HTR-8/SVneo (cell line): Measurements from ENCODE around the genes HTRA3 and USP17L5.

DNA sequence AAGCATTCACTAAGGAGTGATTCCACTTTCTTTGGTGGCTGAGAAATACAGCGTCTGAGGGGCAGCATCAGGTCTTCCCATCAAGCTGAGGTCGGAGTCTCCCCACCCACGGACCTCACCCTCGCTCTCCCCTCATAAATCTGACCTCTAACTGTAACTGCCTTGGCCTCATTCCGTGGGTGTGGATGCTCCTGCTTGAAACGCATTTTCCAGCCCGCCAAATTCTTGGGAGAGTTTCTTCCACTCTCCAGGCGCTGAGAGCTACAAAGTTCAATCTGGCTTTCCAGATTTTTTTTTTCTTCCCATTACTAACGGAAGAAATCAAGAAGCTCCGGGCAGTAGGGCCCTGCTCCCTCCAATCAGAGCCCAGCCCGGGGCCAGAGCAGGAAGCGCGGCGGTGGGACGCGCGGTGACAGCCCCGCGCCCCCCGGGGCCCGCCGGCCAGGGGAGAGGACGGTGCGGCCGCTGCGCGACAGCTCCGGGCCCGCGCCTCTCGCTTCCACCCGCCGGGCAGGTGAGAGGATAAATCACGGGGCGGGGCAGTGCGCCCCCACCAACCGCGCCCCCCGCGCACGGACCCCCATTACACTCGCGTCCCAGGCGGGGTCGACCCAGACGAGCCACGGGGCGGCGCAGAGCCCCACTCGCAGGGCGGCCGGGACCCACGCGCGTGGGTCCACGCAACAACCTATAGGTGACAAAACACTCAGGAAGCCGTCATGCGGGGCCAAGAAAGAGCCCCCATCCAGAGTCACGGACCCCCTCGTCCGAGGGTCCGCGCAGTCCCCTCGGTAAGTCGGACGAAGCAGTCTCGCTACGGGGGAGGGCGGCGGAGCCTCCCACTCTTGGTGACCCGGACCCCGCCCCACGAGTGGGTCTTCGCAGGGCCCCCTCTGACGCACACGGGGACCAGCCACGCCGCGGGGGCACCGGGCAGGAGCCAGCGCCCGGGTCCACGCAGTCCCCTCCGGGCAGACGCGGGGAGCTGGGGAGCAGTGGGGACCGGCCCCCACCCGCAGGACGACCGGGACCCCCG lies 896 bp downstream of the AFAP1 start:
- RRBS: under 1% methylated on average over 32 of the region's 91 CpGs

GRCh38 chr4:7983150-7983837 lies 43.6 kb upstream of the AFAP1 start:
- RRBS: 96% methylated on average over 2 of the region's 30 CpGs

DNA sequence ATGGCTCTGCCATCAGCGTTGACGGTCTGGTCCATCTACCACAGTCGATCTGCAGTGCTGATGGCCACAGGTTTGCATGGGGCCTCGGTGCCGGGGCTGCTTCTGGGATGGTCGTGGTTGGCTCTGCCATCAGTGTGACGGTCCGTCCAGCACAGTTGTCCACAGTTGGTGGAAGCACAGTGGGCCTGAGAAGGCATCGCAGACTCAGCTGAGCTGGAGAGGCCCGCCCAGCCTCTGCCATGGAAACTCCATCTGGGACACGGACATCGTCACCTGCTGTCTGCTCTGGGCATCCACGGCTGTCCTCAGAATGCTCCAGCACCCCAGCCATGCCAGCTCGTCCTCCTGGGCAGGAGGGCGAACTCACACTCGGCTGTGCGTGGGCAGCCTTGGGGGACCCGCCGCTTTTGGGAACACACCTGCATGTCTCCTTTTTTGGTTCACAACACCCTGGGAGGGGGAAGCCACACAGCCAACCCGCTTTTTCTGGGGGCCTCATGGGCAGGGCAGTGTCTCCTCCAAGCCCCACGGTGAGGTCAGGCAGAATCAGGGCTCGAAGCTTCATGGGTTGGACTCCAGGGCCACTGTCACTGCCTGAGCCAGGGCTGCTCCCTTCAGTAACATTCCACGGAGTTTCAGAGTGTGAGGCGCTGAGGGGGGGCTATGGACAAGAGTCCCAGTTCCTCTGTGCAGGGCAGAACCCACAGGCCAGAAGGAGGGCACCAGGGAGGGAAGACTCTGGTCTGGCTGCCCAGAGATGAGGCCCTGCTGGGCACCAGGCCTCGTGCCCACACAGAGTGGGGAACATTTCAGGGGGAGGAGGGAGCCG lies 32.9 kb downstream of the ABLIM2 start:
- RRBS: no CpG with 5 or more reads among the region's 26 CpGs

DNA sequence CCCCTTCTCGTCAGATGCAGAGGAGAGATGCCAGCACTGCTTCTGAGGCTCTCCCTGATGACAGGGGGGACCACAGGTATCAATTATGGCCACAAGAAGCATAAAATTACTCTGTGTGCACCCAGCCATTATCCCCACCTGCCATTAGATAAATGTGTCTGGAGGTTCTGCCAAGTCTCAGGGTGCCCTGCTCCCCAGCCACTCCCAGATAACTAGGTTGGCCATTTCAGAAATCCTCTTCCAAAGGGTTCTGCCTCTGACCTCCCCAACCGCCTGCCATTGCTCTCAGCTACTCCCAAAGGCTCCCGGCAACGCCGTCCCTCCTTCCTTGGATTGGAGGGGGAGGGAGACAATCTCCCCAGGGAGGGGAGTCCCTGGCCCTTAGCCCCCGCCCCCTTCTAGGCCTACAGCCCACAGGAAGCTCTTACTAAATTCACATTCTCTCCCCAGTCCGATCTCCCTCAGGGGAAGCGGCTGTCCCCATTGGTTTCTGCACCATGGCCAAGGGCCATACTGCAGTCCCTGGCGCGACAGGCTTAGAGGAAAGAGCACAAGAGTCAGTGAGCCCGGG lies 1.3 kb downstream of the ABLIM2 start:
- RRBS: 22% methylated on average over 1 of the region's 11 CpGs

DNA sequence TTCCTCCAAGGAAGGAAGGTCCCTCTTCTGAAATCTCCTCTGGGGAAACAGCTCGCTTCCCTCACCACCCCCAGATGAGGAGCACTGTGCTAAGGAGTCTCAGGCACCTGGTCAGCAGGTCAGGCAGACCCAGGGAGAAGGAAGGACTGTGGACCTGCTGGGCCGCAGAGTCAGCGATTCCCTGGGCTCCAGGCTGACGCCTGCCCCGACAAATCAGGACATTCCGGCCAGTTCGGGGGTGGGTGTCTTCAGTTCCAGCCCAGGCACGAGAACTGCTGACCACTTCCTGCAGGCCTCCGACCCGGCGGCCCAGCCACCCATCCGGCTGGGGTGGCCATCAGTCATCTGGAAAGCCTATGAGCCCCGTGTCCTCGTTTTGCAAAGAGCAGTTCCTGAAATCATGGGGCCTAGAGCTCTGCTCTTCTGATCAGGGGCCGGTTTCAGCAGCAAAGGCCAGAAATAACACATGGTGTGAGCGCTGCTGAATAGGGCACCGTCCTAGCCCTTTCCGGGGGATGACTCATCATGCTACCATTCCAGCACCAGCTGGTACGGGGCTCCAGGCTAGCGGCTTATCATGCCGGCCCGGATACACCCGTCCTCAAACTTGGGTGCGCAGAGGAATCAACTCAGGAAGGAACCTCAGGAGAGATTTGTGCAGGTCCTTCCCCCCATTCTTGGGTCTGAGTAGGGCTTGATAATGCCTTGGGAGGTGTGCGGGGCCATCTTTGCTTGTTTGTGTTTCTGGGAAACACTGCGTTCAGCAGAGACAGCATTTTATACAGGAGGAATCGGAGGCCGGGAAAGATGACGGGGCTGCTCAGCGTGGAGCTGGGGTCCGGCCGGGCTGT lies 7.8 kb upstream of the SH3TC1 start:
- RRBS: 22% methylated on average over 15 of the region's 32 CpGs

GRCh38 chr4:8213034-8213854 lies 14.2 kb downstream of the SH3TC1 start:
- RRBS: 92% methylated on average over 6 of the region's 17 CpGs

DNA sequence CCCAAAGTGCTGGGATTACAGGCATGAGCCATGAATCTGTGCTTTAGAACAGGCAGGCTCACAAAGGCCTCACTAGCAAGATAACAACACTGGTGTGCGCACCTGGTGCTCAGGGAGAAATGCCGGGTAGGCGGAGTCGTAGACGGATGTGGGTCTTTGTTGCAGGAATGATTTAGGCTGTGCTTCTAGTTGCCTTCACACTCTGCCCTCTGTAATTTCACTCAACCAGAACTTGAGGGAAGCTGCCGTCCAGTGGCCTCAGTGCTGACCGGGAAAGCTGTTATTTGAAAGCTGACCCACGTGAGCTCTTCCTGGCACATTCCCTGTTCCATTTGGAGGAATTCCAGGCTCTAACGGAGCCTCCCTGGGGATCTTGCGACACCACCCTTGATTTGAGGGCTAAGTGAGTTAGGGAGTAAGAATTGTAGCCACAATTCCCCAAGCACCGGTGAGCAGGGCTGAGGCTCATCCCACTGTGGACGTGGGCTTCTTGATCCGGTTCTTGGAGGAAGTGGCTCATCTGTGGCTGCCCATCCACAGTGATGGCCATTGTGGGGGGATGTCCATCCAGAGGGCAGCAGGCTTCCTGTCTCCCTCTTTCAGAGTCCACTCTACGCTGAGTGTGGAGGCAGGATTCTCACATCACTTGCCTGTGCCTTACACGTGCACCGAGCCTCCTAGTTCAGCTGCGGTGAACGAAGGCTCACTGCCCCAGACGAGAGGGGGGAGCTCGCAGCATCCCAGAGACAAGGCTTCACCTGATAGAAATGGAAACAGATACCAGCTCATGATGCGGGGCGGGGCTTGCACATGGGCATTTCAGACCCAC lies 16.1 kb downstream of the SH3TC1 start:
- RRBS: 93% methylated on average over 3 of the region's 22 CpGs

DNA sequence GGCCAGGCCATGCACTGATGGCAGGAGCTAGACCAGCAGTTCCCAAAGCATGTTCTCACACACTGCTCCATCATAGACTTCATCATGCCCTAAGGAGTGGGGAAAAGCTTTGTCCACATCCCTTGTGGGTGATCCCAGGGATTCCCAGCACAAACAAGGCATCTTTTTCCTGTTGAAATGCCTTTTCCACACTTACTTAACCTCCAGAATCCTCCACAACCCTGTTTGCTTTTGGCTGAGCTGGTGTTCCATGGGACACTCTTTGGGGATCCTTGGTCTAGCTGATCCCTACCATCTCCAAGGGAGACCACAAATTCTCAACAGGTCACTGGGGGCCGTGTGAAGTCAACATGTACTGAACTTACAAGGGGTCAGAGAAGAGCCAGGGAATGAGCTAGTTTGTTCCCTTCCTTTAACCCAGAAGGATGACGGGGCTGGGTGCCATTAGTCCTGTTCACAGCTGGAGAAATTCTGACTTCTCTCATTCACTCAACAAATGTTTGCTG lies 21.8 kb downstream of the SH3TC1 start:
- RRBS: no CpG with 5 or more reads among the region's 2 CpGs

GRCh38 chr4:8228873-8229357 lies 29.8 kb downstream of the SH3TC1 start:
- RRBS: no CpG with 5 or more reads among the region's 15 CpGs

DNA sequence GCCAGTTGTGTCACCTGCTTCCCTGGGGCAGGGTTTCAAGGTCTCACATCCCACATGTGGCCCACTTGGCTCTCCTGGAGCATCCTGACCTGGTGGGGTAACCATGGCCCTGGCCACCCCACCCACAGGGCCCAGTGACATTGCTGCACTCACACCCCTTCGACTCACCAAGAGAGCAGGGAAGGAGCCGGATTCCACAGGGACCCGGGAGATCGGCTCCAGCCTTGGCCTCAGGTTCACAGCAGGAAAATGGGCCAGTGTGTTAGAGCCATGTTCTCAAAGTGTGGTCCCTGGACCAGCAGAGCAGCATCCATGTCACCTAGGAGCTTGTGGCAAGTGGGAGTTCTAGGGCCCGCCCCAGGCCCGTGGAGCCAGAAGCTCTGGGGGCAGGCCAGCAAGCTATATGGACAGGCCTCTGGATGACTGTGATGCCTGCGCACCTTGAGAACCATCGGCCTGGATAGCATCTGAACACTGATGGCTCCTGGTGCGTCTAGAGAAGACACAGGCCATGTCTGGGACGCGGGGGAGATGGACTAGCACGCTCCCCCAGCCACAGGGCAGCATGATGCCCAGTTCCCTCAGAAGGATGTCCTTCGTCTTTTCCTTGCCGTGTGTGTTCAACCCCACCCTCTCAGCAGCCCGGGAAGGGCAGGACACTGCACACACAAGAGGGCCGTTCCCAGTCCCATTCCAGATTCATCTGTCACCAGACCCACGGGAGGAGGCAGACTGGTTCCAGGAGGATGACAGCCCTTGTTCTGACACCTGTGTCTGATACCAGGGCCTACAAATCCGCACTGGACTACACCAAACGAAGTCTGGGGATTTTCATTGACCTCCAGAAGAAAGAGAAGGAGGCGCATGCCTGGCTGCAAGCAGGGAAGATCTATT lies 33.7 kb downstream of the SH3TC1 start:
- RRBS: no CpG with 5 or more reads among the region's 20 CpGs

DNA sequence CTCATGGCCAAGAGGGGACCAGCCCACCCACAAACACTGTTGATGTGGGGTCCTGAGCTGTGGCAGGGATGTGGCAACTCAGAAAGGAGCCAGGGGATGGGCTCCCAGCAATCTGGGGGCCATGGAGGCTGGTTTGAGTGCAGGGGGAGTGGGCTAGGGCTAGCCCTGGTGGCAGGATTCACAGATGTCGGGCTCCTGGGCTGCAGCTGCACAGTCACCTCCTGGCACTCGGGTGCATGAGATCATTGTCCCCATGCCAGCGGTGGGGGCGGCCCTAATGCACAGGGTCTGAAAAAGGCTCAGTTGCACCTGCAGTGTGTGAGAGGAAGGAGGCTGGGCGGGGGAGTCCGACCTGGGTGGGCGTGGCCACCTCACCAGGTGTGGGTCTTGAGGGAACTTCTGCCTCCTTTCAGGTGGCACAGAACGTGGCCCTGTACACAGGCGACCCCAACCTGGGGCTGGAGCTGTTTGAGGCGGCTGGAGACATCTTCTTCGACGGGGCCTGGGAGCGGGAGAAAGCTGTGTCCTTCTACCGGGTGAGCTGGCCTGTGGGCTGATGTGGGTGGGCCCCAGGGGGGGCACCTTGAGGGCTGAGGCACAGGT lies 34.4 kb upstream of the HTRA3 start:
- RRBS: no CpG with 5 or more reads among the region's 14 CpGs

- RRBS: 43% methylated on average over 56 of the region's 119 CpGs
Measured at GRCh38 chr4:8269530-8270594, at the start of gene HTRA3. TSS of gene HTRA3 (plus strand) at chr4:8269754.

DNA sequence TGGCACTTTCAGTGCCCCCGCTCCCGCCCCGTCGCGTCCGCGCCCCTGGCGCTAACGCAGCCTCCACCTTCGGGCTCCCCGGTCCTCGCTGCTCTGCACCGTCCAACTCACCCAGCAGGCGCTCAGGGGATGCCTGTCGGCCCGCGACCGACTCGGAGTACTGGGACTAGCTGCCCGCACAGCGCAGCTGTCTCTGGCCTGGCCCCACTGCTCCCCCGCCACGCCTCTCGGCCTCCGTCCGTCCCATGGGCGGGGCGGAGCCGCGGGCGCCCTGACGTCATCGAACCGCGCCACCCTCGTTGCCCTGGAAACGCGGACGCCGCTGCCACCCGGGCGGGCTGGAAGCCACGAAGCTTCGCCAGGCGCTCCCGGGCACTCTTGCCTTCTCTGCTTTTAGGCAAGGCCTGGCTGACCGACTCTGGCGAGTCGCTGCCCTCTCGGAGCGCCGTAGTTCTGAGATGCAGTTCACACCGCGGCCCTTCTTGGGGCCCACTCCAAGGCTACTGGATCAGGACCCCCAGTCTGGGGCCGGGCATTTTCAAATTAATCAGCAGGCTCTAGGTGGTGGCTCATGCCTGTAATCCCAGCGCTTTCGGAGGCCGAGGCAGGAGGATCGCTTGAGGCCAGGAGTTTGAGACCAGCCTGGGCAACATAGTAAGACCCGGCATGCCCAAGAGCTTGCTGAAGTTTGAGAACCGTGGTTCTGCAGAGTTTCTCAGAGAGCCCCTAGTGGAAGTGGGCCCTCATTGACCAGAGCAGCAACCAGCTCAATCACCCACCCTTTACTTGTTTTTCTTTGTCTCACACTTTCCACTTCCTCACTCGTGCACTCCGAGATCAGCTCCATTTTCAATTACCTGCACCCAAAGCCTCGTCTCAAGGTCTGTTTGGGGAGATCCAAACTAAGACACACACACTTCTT lies 12.0 kb downstream of the ACOX3 start:
- RRBS: 4% methylated on average over 13 of the region's 64 CpGs

- RRBS: no CpG with 5 or more reads among the region's 5 CpGs
Measured at GRCh38 chr4:8457366-8457942, 16.9 kb downstream of the TRMT44 start.

DNA sequence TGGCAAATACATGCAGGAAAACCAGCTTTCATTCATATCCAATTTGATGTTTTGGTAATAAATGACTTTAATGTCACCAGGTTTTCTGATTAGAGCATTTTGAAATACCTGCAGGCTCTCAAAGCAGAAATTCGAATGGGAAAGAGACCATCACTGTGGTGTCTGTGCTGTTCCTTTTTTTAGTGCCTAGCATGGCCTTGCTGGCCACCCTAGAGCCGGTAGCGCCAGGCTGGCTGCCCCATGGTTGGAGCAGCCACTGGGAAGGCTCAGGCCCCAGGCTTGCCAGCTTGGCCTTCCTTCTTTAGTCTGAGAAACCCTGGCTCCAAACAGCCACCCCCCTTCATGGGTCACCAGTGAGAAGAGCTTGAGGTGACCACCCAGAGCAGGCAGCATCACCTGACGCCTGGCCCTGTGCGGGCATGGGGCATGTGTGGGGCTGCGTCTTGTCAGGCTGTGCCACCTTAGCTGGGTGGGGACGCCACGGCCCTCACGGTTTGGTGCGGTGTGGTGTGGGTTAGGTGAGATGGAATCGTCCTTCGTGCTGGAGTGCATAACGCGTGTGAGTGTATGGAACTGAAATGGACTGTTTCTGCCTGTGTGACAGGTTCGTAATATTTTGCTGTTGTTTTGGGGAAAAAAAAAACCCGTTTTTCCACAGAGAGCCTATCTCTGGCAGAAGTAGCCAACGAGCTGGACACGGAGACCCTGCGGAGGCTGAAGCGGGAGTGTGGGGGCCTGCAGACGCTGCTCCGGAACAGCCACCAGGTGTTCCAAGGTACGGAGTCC lies 30.0 kb downstream of the TRMT44 start:
- RRBS: no CpG with 5 or more reads among the region's 23 CpGs

DNA sequence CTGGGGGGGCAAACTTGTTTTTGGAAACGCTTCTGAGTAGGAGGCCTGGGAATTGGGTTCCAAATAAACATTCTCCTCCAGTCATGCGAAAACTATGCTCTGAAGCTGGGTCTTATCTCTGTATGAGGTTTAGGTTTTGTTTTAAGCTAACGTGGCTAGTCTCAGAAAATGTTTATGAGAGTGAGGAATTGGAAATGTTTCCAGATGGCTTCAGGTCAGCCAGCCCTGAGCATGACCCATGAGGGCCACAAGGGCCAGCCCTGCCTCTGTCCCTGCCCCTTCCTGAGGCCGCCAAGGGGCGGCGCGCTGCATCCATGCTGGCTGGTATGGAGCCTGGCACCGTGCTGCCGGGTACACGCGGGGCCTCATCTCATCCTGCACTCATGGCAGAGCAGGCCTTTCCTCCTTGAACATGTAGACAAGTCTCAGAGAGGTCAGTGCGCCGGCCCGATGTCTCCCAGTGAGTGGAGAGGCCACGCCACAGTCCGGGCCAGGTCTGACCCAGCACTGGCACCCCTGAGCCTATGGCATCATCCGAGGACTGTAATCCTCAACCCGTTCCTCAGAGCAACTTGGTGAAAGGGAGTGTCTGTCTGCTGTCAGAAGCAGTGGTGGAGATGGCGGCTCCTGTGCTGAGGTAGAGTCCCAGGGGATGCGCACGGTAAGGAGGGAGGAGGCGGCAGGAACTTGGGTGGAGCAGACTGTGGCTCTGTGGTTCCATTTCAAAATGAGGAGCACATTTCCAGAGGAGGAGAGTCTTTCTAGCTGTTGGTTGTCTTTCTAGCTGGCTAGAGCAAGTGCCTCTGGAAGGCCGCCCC lies 32.6 kb downstream of the TRMT44 start:
- RRBS: 85% methylated on average over 6 of the region's 23 CpGs

DNA sequence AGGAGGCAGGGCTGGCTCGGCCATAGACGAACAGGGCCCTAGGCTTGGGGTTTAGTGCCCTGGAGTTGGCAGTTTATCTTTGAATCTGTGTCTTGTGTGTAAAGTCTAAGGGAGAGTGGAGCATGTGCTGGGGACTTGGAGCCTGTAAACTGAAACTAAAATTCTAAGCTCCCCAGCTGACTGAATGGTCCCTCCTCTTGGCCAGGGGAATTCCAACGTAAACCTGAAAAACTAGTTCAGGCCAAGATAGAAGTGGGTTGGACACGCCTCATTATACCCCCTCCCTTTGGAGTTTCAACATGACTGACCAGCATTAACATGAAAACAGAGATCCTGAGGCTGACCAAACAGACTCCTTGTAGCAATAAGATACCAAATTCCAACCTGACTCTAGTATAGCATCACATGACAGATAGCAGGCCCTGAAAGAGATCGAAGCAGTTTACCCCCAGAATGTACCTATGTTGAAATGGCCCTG lies 46.0 kb upstream of the GPR78 start:
- RRBS: no CpG with 5 or more reads among the region's 5 CpGs

DNA sequence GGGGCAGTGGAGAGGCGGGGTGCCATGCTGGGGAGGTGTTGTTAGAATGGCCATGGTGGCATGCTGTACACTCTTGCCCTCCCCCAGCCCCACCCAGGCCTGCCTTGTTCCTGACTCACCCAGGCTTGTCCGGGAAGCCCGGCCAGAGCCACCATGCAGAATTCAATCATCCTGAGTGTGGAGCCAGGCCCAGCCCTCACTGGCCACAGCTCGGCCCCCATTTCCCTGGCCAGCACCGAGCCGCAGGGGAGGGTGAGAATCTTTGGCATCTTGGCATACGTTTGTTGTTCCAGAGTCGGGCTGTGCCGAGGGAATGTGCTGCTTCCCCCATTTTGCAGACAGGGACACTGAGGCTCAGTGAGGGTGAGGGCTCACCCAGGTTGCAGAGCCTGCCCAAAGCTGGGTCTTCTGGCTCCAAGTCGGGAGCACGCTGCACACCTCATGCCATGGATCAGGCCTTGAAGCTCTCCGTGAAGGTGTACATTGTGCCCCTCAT lies 21.7 kb upstream of the GPR78 start:
- RRBS: no CpG with 5 or more reads among the region's 12 CpGs

DNA sequence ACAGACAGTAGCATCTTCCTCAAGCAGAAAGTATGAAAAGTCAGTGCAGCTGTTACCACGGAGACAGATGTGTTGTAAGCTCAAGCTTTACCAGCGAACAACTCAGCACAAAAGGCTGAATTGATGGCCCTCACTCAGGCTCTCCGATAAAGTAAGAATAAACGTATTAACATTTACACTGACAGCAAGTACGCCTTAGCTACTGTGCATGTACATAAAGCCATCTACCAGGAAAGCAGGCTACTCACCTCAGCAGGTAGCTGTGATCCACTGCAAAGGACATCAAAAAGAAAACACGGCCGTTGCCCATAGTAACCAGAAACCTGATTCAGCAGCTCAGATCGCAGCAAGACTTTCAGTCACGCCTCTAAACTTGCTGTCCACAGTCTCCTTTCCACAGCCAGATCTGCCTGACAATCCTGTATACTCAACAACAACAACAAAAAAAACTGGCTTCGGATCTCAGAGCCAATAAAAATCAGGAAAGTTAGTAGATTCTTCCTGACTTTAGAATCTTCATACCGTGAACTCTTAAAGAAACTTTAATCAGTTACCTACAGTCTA lies 97.5 kb upstream of the FAM90A26 start:
- RRBS: no CpG with 5 or more reads among the region's 11 CpGs

- RRBS: no CpG with 5 or more reads among the region's 14 CpGs
Measured at GRCh38 chr4:9339246-9339549, at the start of gene USP17L5. TSS of gene USP17L5 (plus strand) at chr4:9339403.